T-cell (primary cell): ENCODE measurements around a stretch of chr6.

DNA sequence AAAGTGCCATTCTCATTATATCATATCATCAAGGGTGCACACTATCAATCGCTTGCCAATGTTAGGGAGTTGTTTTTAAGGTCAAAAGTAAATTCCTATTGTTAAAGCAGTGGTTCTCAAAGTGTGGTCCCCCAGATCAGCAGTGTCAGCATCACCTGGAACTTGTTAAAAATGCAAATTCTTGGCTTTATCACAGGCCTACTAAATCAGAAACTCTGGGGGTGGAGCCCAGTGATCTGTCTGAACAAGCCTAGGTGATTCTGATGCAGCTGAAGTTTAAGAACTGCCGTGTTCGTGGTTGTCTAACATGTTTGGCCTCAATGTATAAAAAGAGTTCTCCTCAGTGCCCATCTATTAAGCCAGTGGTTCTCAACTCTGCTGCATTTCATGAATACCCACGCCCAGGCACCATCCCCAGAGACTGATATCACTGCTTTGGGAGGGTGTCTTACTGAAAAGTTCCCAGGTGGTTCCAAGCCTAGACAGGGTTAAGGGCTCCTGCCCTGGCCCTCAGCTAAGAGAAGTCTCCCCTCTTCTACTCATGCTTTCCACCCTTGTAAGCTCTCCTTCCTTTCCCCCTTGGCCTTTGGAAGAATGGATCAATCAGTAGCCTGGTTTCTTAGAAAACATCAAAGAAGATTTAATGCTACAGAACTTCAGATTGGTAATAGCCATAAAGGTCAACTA lies 39.1 kb upstream of the TNFAIP3 start:
- PRO-cap, 7 experiments, result peak in 2 of 7 experiments; most common plus-strand start position 279 of the sequence (in 2)

GRCh38 chr6:137975189-137975630 lies 108.2 kb downstream of the TNFAIP3 start:
- PRO-cap, 7 experiments, result peak in 4 of 7 experiments; most common plus-strand start chr6:137975576 (in 1); most common minus-strand start chr6:137975502 (in 4)

DNA sequence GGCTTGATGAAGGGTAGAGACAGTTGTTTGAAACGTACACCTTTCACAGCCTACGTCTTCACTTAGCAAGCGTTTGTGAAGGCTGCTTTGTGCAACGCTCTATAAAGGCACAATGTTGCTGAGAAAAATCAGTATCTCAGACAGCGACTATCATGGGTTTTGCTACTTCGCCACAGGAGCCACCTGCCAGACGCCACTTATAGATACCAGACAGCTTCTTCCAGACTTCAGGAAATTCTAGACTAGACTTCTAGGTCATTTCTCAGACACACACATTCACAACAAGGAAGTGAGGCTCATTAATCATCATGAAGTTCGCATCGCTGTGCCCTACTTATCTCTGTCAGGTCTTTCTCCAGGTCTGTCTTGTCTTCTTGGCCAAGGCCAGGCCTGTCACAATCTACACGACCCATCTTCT lies 115.3 kb downstream of the TNFAIP3 start:
- PRO-cap, 7 experiments, result peak in 2 of 7 experiments; most common plus-strand start position 131 of the sequence (in 2); most common minus-strand start position 77 of the sequence (in 1)

GRCh38 chr6:138091141-138092359 lies 15.7 kb downstream of the PERP start:
- PRO-cap, 7 experiments, result no peak in any of the 7 experiments

GRCh38 chr6:138107724-138108271 lies 579 bp upstream of the PERP start:
- PRO-cap, 7 experiments, result no peak in any of the 7 experiments

DNA sequence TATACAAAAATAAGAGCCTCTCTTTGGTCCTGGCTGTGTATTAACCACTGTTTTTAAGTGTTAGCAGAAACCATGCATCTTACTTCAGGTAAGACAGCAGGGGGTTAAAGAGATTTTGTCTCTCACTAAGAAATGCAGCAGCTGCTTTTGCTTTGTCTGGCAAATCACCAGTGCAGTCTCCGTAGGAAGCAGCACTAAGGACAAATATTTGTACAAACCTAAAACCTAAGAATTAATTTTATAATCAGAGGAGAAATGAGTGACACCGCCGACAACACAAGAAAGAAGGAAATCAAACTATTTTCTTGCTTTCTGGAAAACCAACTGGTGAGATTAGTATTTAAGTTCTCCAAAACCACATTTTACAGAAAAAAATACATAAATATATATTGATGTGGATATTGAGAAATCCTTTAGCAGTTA lies 837 bp downstream of the SMIM28 start:
- PRO-cap, 7 experiments, result no peak in any of the 7 experiments

DNA sequence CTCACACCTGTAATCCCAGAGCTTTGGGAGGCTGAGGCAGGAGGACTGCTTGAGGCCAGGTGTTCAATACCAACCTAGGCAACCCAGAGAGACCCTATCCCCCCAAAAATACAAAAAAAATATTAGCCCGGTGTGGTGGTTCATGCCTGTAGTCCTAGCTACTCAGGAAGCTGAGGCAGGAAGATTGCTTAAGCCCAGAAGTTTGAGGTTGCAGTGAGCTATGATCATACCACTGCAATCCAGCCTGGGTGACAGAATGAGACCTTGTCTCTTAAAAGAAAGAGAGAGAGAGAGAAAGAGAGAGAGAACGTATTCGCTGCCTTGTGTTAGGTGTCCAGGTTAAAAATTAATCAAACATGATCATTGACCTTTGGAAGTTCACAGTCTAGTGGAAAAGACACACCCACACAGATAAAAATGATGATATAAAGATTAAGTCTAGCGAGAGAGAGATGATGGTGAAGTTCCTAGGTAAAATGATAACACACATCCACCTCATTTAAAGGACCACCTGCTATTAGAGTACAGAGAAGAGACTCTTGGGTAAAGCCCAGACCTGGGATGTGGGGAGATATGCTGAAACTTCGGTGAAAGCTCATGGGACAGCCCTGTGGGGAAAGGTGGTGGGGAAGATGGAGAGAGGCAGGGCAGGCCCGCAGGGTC lies 4.8 kb upstream of the NHSL1 start:
- PRO-cap, 7 experiments, result no peak in any of the 7 experiments

GRCh38 chr6:138507830-138508474 lies 8.7 kb upstream of the NHSL1 start:
- PRO-cap, 7 experiments, result no peak in any of the 7 experiments

DNA sequence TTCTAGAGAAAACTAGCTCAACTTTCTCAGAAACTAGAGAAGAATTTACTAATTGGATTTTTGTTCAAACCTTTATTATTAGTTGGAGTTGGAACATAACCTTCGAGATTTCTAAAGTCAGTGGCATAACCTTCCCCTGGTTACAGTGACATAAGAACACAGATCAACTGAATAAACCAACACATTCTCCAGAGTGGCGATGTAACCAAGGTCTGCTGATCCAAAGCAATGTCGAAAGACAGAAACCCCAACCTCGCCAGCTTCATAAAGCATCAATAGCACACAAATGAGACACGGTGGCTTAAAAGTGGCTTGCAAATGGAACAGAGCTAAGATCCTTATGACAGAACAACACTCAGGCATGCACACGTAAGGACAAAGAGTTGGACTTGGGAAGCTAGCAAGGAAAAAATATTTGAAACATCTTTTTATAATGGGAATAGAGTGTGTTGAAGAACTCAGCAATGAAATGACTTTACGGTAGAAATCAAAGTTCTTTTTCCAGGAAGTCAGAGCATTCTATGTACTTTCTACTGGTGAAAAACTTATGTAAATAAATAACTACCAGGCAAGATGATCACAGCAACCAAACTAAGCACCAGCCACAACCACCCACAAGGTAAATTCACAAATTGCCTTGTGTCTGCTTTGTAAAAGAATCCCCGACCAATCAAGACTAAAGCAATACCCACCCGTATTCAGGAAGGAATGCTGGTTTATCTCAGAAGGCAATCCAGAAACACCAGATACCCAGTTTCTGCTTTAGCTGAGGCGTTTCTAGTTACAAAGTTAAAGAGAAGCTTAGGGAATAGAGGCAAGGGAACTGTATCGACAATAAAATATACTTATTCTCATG lies 61.0 kb upstream of the NHSL1 start:
- PRO-cap, 7 experiments, result no peak in any of the 7 experiments

- PRO-cap, 7 experiments, result no peak in any of the 7 experiments
Measured at GRCh38 chr6:138571587-138573010, 72.8 kb upstream of the NHSL1 start.

GRCh38 chr6:138963145-138963729 lies 24.8 kb downstream of the REPS1 start:
- PRO-cap, 7 experiments, result no peak in any of the 7 experiments

GRCh38 chr6:138987035-138987425 lies 1.0 kb downstream of the REPS1 start:
- PRO-cap, 7 experiments, result peak in 1 of 7 experiments; most common plus-strand start chr6:138987267 (in 1)

DNA sequence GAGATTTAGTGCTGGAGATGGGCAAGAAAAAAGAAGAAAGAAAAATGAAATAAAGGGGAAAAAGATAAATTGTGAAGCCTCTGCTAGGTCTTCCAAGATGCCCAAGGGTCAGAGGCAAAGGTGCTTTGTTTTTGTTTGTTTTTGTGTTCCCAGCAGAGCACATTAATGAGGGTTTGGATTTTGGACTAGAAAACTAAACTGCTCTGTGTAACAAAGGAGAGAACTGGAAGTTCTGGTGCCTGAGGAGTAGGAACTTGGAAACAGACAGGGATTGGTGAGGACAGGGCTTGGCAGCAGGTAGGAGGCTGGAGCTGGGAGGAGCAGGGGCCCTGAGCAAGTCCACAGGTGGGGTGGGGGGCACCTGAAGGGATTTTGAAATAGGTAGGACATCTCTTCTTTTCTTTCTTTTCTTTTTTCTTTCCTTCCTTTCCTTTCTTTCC lies 15.4 kb upstream of the ABRACL start:
- PRO-cap, 7 experiments, result no peak in any of the 7 experiments

DNA sequence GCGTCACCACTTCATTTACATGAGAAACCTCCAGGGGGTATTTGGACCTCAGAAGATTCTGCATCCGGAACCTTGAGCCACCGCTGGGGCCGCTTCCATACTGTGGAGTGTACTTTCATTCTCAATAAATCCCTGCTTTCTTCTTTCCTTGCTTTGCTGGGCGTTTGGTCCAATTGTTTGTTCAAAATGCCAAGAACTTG lies 1.5 kb upstream of the HECA start:
- PRO-cap, 7 experiments, result no peak in any of the 7 experiments

GRCh38 chr6:139179164-139180495 lies 44.8 kb downstream of the HECA start:
- PRO-cap, 7 experiments, result no peak in any of the 7 experiments

DNA sequence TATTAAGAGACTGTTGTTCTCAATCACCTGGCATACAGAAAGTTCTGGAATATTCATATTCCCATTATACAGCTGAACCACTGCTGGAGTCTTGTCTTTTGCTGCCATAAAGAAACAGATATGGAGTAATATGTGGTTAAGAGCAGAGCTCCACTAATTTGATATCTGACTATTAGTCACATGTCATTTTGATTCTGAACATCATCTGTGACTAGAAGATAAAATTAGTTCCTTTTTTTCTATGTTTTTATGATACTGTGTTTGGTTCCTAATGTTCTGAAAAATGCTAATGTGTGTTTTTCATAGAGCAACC lies 33.2 kb upstream of the TXLNB start:
- PRO-cap, 7 experiments, result no peak in any of the 7 experiments

DNA sequence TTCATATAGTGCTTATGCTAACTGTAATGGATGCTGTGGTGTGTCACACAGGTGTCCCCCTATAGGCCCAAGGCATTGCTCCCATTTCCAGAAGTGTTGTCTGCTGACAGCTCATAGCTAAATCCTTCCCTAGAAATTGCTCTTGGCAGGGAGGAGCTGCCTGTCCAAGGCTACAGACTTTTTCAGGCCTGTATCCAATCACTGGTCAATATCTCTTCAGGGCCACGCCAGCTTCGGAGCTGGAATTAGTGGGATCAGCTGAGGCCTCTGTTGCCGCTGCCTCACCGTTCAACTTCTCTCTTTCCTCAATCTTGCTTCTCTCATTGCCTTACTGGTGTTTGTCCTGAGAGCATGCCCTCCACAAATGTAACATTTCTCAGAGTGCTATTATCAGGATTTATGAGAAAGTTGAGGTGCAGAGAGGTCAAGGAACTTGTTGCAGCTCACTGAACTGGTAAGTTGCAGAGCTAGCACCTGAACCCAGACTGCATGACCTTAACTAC lies 111.8 kb upstream of the CITED2 start:
- PRO-cap, 7 experiments, result no peak in any of the 7 experiments

DNA sequence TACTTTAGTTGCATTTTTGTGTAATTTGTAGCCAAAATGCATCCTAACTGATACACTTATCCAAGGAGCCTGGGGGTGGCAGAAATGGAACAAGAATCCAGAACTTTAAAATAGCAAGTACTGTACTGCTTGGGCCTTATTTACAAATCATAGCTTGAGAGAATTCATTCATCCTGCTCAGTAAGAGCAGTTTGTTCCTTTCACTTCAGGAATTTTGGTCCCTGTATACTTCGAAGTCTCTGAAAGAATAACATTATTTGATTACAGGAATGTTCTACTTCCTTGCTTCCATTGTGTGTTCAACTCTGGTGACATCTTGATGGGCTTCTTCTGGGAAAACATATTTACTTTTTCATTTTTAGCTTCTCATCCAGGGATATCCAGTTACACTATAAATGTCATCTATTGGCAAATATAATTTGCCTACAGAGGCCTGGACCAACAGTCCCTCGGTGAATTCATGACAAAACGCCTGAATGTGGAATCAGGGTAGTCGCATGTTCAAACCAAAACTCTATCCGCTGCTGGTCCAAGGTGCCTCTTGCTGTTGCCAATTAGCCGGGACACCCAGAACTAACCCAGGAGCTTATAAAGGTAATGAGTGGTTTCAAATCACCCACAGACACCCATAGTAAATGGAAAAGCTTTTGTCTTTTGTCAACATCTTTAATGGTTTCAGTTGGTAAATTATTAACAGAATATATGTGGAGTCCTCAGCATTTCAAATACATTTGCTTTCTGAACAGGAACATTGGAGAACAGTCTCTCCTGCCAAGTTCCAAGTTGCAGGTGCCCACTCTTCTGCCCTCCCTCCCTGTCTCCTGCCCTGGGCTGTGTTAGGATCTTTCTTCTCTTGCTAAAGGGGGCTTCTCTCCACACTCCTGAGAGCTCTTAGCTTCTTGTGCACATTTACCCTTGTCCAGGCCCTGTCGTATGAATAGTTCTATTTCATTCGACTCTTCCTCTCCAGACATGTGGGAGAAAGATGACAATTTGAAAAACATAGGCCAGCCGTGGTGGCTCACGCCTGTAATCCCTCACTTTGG lies 162.5 kb upstream of the CITED2 start:
- PRO-cap, 7 experiments, result no peak in any of the 7 experiments

DNA sequence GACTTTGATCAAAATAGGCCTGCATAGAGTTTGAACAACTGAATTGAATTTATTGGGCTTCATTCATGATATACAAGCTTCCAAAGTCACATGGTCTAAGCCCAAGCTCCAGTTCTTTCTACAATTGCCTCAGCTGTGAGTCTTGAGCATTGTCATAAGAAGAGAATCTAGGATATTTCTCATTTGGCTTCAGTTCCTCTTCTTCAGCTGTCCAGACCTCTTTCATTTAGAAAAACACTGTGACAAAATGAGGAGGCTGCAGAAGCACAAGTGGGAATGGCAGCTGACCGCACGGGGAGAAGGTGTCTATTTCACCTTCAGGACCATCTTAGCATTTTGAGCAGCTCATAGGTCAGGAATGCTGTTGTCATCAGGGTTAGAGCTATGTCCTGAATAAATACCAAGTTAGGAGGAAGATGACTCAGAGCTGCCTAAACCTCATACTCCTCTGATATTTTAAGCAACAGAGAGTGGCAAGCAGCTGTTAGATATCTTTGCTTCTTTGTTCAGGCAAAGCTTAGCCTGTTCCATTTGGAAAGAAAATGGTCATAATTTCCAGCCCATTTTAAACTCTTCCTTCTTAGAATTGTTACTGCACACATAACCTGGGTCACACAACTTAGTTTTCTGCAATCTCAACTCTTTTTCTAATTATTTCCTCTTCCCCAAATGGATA lies 390.1 kb upstream of the CITED2 start:
- PRO-cap, 7 experiments, result no peak in any of the 7 experiments

DNA sequence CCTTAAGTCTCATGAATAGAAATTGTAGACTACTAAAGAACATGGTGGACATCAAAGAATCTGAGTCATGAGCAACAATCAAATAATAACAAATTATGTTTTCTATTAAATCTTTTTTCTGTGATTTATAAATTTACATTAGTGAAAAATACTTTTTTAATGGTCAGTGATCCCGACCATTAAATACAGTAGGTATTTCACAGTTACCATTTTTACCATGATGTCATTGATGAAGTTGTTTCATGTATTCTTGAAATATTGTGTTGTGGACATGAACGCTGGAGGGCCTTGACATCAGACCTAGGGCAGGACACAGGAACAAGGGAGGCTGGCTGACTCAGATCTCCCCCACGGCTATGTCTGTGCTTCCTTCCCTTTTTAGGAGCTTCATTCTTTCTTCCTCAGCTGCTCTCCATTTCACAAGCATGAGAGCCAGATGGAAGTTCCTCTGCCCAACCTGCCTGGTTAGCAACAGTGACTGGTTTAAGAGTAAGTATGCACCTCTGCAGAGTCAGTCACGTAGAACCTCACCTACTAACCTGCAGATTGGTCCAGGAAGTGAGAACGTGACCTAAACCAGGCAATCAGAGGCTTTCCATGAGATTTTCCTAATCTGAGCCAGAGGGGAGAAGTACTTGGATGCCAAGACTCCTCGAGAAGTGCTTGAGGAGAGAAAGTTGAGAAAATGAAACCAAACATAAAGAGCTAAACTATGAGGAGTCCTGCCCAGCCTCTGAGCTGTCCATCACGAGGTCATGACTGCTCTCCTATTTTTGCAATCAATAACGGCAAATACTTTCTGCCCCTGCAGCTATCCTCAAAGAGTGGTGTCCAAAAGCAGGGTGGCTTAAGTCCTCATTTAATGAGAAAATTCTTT lies 465.1 kb upstream of the CITED2 start:
- PRO-cap, 7 experiments, result no peak in any of the 7 experiments